ENCODE measurements around the genes FREM3, REELD1 and POU4F2.

- RAMPAGE, long total RNA = no peak
- RRBS = no CpG with 5 or more reads among the region's 3 CpGs
These were observed 29.8 kb downstream of the SMARCA5 start for GRCh38 chr4:143543239-143543796.

DNA sequence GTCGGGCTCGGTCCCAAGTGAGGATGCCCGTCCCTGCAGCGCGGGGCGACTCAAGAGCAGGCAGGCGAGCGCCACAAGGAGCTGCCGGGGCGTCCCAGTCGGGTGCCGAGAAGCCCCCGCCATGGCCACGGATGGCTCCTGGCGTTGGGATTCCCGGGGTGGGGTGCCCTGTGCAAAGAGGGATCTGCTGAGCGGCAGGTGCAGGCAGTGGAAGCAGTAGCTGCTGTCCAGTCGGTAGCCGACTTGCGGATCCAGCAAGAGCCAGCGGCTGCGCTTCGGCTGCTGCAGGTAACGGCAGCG is at the start of gene FREM3:
TSS of gene FREM3 (minus strand) at position 123 of the 300 bp plus-strand sequence.
- RAMPAGE, long total RNA = no peak
- RRBS = 1% methylated on average over 13 of the region's 25 CpGs

DNA sequence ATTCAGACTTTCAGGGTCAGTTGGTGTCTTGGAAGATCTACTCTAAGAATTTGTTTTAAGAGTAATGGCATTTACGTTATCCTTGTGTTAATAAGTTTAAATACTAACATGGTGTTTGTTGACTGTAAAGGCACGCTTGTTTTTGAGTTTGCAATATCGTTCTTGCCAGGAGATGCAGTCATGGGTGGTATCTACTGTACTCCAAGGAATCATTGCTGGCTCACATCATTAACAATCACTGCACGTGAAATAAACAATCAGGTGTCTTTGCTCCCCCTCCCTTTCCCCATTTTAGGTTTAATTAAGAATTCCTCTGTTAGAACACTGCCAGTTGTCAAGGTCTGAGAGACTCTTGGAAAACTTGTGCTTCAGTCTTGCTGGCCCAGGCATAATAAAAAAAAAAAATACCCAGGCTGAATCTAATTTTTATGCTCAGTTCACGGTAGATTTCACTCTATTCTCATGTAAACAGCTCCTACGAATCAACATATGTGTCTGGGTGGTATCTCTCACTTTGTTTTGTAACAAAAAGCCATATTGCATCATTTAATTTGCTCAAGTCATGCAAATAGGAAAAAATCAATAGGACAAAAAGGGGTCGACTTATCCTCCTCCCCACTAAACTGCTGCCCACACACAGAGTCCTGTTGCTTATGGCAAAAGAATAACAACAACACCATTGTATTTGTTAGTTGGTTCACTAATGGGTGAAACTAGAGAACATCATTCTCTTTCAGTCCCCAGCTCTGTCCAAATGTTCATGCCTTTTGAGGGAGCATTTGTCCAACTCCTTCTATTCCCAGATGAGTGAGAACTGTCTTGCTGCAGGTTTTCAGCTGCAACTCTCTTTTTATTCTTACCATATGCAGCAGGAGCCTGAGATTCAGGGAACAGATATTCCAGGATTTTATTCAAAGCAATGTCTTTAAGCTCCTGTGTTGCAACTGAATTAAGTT is 1.9 kb downstream of the HHIP start:
- RAMPAGE, long total RNA = no peak
- RRBS = no CpG with 5 or more reads among the region's 7 CpGs

DNA sequence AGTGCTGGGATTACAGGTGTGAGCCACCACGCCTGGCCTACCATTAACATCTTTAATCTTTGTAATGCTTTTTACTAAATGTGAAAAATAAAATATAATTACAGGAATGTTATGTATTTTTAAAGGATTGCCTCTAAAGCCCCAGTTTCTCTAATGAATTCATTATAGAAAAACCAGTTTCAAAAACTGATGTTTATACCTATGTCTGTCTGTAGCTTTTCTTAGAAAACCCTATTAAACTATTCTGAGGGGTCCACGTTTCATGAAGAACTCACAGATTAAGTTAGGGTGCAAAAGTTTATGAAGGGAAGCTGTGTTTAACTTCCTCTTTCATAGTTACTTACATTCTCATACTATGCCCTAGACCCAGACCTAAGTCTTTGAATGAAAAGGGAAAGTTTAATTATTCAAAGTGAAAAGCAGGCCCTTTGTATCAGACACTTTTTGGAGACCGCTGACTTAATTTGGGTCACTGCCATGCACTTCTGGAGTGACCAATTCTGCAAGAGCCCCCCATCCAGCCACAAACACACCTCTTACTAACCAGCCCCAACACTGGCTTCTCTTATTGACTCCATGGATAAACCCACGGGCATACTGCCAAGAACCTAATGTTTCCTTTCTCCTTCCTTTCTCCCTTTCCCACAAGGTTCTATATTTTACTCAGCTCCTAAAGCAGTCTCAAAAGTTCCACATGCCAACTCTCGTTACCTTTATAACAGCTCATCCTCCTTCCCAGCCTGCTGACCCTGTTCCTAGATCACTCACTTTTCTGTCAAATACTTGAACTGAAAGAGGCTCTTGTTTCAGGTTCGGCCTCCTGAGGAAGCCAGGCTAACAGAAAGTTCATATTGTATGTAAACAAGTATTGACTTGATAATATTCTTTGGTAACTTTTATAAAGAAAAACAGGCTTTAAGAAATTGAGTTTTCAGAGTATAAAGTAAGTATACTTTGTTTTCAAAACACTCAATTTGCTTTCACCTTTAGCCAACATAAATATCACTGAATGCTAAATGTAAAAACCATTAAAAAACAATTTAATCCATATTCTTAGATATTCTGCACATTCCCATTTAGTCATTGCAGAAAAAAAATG is 34.5 kb downstream of the ABCE1 start:
- RAMPAGE, long total RNA = no peak
- RRBS = no CpG with 5 or more reads among the region's 6 CpGs

DNA sequence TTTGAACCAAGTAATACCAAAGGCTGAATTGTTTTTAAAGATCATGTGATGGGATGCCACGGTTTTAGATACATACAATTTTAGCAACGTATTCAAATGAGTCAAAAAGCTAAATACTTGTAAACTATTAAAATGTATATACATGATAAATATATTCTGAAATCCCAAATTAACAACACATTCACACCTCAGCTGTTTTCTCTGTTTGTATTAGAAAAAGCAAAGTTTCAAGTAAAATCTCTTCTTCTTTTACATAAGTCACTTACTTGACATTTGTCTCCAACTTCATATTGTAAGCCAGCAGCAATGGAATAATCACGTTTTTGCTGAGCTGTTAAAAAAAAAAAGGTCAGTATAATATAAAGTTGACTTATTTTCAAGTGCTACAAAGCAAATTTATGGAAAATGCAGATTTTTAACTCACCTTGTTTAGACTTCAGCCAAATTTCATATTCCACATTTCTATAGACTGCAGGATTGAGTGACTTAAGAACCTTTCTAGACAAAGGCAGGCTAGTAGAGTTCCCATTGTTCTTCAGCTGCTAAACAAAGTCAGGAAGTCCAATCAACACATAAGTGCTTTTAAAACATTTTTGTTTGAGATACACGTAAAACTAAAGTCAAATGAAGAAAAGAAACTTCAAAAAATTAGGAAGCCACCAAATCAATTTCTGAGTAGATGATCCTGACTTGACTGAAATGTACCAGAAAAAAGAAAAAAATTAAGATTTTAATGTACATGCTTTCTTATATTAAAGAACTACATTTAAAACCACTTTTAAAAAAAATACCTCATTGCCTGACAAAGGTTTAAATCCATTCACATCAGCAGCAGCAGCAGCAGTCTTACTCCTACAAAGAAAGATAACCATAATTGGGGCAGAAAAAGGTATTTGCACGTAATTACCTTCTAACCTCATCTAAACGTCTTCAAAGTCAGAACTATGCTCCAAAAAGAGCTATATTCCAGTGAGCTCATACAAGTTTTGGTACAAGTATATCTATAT is 24.9 kb downstream of the OTUD4 start:
- RAMPAGE, long total RNA = no peak
- RRBS = no CpG with 5 or more reads among the region's 6 CpGs

- RAMPAGE, long total RNA = no peak
- RRBS = no CpG with 5 or more reads among the region's 2 CpGs
These were observed 2.6 kb downstream of the OTUD4 start for GRCh38 chr4:145177791-145178229.

- RAMPAGE, long total RNA = no peak
- RRBS = no CpG with 5 or more reads among the region's 7 CpGs
These were observed 55.0 kb downstream of the SMAD1 start for GRCh38 chr4:145536470-145537161.

DNA sequence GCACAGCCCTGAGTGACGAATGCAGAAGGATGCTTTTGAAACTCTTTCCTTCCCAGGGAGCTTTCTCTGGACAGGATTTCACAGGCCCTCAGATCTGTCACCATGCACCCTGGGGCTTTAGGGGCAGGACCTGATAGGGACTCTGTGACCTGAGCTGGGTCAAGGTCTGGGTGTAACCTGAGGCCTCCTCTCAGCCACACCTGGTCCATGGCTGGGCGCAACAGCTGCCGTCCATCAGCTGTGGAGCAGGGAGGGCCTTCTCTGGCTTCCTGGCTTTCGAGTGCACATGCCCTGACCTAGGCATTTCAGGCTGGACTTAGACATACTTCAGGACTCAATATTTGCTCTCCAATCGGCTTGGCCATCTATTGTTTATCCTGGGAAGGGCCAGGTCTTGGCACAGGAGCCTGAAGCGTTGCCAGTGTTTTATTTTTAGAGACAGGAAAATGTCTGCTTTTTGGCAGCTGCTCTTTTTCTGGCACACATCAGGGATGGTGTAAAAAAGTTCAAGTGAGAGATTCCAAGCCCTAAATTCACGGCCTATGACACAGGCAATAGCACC is 56.4 kb downstream of the C4orf51 start:
- RAMPAGE, long total RNA = no peak
- RRBS = no CpG with 5 or more reads among the region's 7 CpGs

- RAMPAGE, long total RNA = no peak
- RRBS = no CpG with 5 or more reads among the region's 17 CpGs
These were observed 28.8 kb downstream of the ZNF827 start for GRCh38 chr4:145909703-145910326.

- RAMPAGE, long total RNA = no peak
- RRBS = no CpG with 5 or more reads among the region's 35 CpGs
These were observed 2.8 kb downstream of the ZNF827 start for GRCh38 chr4:145935596-145936443.

DNA sequence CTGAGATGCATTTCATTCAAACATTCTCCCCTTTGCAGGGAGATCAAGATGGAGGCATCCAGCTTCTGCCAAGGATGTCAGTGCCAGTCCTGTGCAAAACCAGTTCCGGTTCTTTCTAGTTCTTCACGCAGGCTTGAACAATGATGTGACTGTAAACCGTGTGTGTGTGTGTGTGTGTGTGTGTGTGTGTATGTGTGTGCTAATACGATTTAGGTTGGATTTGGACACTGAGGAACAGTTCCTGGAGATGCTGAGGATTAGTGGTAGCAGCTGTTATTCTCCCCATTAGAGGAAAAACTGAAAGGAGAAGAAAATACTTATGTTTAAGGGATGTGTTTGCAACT is at the start of gene REELD1:
TSS of gene REELD1 (plus strand) at position 237 of the 344 bp plus-strand sequence.
- RAMPAGE, long total RNA = no peak
- RRBS = no CpG with 5 or more reads among the region's 4 CpGs

- RAMPAGE, long total RNA = no peak
- RRBS = no CpG with 5 or more reads among the region's 18 CpGs
These were observed 135.5 kb downstream of the REELD1 start for GRCh38 chr4:146349765-146350297.

- RAMPAGE, long total RNA = no peak
- RRBS = 2% methylated on average over 9 of the region's 105 CpGs
These were observed at the start of gene POU4F2 for GRCh38 chr4:146638426-146639475. Gene POU4F2 (plus strand): TSS chr4:146638893.

DNA sequence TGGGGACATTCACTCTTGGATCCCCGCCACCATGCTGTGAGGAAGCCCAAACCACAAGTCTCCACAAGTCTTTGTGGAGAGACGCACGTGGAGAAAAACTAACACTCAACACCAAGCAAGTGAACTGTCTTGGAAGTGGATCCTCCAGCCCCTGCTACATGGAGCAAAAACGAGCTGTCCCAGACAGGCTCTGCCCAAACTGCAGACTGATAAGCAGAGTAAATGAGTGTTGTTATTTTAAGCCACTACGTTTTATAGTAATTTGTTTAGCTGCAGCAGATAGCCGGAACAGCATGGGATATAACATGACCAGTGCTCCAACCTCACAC is 982 bp upstream of the EDNRA start:
- RAMPAGE, long total RNA = no peak
- RRBS = no CpG with 5 or more reads among the region's 6 CpGs

GRCh38 chr4:147673481-147674197 is 10.3 kb downstream of the PRMT9 start:
- RAMPAGE, long total RNA = no peak
- RRBS = no CpG with 5 or more reads among the region's 3 CpGs

- RAMPAGE, long total RNA = no peak
- RRBS = no CpG with 5 or more reads among the region's 3 CpGs
These were observed 24.6 kb downstream of the ARHGAP10 start for GRCh38 chr4:147756322-147757092.

GRCh38 chr4:147969936-147970391 is 238.1 kb downstream of the ARHGAP10 start:
- RAMPAGE, long total RNA = no peak
- RRBS = no CpG with 5 or more reads among the region's 4 CpGs

GRCh38 chr4:147971141-147971519 is 239.2 kb downstream of the ARHGAP10 start:
- RAMPAGE, long total RNA = no peak
- RRBS = no CpG with 5 or more reads among the region's 4 CpGs

- RAMPAGE, long total RNA = no peak
- RRBS = no CpG with 5 or more reads among the region's 8 CpGs
These were observed 312.4 kb downstream of the ARHGAP10 start for GRCh38 chr4:148044211-148044863.

DNA sequence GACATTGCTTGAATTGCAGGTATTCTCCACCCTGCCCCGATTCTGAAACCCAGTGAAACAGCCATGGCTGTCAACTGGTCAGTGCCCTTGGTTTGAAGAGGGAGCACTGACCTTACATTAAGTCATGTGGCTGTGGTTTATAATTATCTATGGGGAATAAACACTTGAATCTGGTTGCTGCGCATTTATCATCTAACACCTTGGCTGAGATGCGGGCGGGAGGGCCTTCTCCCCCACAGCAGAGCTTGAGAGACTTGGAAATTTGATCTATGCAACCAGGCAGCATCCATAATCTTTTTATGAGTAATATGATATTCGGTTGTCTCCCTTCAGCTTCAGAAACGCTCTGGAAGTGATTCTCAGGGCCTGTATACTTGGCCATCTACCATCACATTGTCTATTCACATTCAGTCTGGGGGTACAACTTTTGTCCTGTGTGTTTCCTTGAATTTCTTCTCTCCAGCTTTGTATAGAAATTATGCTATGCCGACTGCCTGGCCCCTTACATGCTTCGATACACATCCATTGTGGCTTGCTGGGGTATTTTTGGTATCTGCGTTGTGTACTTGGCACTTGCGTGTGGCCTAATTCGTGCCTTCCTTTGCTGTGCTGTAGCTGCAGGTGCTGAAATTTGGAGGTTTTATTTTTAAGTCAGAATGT is 321.5 kb downstream of the ARHGAP10 start:
- RAMPAGE, long total RNA = no peak
- RRBS = no CpG with 5 or more reads among the region's 11 CpGs

All from kidney epithelial cell (primary cell).